LHCN-M2 (cell line): ENCODE measurements around the gene ARV1.

- RAMPAGE, long total RNA = no peak
Measured at GRCh38 chr1:230706708-230706930, 7.3 kb downstream of the AGT start.

DNA sequence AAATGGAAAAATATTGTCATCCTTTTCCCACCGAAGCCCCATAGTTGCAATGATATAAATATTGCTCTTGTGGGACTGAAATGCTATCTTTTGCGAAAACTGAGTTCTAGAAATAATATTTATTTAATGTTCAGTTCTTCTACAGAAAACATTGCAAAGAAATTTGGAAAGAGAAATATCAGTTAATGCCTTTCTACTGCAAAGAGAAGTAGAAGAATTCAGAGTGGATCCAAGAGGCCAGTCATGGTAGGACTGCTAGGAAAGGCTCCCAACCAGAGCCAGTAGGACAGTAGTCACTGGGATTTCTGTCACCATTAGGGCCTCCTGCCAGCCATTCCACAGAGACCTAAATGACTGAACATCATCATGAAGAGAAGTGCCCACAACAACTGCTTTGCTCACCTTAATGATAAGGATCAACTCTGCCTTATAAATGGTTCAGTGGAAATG lies 11.7 kb upstream of the AGT start:
- RAMPAGE, long total RNA = no peak

- RAMPAGE, long total RNA = no peak
Measured at GRCh38 chr1:230747725-230748681, 815 bp downstream of the CAPN9 start.

GRCh38 chr1:230922048-230922796 lies 53.9 kb upstream of the C1orf198 start:
- RAMPAGE, long total RNA = no peak

- RAMPAGE, long total RNA = no peak
Measured at GRCh38 chr1:230977144-230977816, 1.4 kb downstream of the TTC13 start.

DNA sequence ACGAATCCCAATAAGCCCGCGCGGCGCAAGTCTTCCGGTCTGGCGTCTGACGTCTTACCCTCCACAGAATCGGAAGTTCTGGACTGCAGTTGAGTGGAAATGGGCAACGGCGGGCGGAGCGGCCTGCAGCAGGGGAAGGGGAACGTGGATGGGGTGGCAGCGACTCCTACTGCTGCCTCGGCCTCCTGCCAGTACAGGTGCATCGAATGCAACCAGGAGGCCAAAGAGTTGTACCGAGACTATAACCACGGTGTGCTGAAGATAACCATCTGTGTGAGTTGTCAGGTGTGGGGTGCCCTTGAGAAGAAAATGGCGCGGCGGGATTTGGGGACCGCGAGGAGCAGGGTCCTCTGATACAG lies at the start of gene ARV1:
TSS of gene ARV1 (plus strand) at position 88 of the 359 bp plus-strand sequence.
- RAMPAGE, long total RNA = no peak

GRCh38 chr1:231012158-231012524 lies 27.9 kb downstream of the FAM89A start:
- RAMPAGE, long total RNA = no peak

DNA sequence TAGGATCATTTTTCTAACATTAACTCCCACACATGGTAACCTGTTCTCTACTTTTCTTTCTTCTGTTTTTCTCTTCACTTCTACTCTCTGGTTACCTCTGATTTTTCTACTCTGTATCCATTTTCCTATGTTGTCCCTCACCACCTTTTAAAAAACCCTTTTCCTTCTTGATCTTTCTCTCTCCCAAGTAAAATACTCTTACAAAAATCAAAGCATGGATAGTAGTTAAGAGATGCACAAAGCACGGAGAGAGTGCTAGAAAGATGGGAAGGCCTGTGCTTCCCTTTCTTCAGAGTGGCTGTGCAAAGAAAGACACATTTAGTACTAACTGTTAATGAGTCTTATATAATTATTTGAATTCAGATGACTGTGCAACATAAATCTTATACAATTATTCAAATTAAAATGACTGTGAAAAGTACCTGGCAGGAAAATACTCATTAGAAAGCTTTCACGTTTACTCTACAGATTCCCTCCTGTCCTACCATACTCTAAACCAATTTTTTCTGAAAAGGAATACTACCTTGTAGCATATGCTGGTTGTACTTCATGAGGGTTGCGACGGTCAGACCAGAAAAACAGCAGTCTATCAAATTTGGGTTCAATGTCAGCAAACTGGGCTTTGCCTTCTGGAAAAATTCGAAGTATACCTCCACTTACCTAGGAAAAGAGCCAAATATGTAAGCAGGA lies 32.1 kb downstream of the SPRTN start:
- RAMPAGE, long total RNA = no peak

GRCh38 chr1:231396838-231397358 lies 25.2 kb downstream of the EGLN1 start:
- RAMPAGE, long total RNA = no peak

DNA sequence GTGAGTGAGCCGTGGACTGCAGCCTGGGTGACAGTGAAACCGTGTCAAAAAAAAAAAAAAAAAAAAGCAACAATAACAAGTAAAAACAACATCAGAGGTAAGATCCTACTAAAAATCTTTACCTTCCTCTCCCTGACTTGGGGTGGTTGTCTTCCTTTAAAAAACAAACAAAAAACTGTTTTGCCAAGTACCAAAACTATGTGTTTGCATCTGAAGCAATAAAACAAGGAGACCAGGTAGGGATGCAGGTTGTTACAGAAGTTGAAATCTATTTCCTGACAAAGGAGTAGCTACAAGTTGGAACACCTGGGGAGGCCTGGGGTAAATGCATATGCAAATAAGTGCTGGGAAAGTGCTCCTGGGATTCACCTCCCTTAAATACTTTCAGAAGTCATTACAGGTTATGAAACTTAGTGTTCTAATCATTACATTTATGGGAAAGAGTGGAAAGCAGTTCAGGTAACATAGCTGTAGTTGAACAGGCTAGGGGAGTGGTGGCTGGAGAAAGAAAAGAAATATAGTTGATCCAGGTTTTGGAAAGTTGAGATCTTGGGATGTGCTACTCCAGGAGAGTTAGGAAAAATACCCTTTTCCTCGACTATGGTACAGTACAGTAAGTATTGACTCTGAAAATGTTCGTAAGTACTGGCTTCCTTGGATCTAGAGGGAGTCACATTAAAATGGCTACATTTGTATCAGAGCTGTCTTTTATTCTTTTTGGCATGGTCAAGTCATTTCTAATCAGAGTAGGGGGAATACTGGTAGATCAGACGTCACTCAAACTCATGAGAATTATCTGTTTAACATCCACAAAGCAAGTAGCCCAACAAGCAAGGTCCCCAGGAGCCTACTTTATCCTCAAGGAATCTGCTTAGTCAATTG lies 1.8 kb upstream of the TSNAX start:
- RAMPAGE, long total RNA = no peak

GRCh38 chr1:231541769-231542128 lies 13.3 kb downstream of the TSNAX start:
- RAMPAGE, long total RNA = no peak

GRCh38 chr1:231605482-231605715 lies 21.2 kb upstream of the DISC1 start:
- RAMPAGE, long total RNA = no peak

GRCh38 chr1:231612512-231613296 lies 13.9 kb upstream of the DISC1 start:
- RAMPAGE, long total RNA = no peak

GRCh38 chr1:231676829-231677354 lies 50.3 kb downstream of the DISC1 start:
- RAMPAGE, long total RNA = no peak

DNA sequence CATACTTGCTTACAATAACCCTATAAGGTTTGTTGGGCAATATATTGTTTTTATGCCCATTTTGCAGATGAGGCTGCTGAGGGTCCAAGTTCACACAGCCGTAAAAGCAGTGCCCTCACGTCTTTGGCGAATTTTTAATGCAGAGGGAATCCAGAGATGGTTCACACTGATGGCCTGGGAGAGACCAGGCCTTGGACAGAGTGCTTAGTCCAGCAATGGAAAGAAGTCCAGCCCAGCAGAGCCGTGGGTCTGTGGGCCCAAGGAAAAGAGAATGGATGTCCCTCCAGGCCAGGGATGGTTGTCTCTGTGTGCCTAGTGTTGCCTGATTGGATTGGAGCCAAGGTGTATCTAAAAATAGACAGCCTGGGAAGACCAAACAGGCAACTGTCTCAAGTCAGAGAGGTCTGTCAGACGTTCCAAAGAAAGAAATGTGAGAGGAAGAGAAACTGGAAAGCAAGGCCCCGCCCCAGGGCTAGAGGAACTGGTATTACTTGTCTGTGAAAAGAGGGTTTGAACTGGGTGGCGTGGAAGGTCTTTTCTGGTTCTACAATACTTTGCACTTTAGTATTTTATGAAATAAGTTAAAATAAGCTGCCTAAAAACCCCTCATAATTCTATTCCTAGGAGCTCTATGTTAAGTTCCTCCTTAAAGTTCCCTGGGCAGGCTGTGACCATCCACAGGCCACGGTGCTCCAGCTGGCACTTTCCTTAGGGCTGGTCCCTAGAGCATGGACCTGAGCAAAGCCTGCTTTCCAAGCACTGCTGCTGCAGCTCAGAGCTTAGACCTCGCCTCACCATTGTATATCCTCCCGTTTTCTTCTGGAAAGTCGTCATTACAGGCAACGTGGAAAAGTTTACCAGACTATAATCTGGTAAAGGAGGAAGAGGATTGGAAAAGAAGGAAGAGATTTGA lies 151.5 kb downstream of the DISC1 start:
- RAMPAGE, long total RNA = no peak

DNA sequence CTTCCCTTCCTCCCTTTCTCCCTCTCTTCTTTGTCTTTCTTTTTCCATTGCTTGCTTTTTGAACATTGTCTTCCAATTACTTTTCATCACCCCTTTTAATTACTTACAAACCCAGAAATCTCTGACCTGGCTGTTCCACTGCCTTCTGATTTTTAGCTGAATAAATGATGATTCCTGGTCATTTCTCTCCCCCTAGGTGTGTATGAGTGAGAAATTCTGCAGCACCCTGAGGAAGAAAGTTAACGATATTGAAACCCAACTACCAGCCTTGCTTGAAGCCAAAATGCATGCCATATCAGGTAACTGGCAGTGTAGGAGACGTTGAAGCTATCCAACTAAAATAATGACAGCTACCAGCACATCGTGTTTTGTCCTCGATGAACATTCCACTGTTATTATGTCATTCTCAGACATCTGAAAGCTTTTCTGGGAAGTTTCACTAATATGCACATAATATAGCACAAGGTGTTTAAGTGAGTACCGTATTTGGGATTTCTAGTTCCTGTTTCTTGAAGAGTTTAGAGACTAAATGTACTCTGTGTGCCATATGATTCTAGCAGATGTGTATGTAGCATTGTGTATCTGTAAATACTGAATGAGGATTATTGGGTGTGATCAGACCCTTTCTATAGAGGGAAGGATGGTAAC lies 173.4 kb downstream of the DISC1 start:
- RAMPAGE, long total RNA = no peak

GRCh38 chr1:232291273-232291708 lies 338.6 kb downstream of the SIPA1L2 start:
- RAMPAGE, long total RNA = no peak

- RAMPAGE, long total RNA = no peak
Measured at GRCh38 chr1:232542747-232543177, 87.2 kb downstream of the SIPA1L2 start.

GRCh38 chr1:232610668-232611248 lies 19.2 kb downstream of the SIPA1L2 start:
- RAMPAGE, long total RNA = no peak

DNA sequence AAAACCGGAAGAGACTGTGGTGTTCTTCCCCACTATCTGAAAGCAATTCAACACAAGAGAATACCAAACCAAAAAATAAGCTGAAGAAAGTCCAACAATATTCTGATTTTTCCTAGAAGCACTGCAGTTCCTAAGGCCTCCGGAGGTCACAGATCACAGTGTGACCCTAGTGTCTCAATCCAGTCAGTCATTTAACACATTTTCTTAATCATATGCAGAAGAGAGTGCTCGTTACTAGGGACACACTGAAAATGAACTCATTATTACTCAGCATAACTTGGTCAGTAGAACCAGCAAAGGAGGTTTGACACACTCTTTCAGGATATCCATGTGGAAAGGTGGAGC lies 5.1 kb downstream of the SIPA1L2 start:
- RAMPAGE, long total RNA = no peak